Epithelial cell of proximal tubule (primary cell): ENCODE measurements around a stretch of chr1.

DNA sequence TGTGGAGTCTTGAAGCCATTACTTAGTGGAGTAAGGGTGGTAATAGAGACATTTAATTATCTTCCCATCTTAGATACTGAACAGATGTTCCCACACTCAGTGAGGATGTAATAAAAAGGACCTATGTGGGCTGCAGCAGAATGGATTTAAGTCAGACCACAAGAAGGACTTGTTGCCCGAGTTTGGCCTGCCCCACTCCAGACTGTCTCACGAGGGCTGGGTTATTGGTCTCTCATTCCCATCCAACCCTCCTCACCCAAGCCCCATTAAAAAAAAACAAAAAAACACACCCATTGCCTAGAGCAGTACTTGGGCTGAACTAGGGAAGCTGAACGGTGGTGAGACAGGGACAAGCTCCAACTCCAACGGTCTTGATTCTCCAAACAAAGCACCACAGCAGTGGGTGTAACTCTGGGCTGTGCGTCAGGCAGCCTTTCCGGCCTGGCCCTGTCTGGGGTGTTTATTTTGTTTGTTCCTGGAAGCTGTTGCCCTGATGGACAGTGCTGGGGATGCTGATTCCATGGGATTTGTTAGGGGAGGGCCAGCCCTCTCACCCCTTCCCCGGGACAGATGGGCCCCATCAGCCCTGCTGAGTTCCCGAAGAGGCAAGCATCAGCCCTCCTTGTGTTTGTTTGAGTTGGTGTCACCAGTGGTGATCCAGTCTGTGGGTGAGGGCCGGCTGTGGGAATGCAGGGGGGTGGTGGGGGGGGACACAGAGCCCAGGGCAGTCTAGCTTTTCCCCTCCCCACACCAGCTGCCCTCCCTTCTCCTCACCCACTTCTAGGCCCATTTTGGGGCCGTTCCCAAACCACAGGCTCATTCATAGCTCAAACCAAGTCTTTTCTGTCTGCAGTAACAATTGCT, 4.3 kb downstream of the WNT2B start:
- RAMPAGE, long total RNA = no peak
- RRBS = no CpG with 5 or more reads among the region's 10 CpGs

DNA sequence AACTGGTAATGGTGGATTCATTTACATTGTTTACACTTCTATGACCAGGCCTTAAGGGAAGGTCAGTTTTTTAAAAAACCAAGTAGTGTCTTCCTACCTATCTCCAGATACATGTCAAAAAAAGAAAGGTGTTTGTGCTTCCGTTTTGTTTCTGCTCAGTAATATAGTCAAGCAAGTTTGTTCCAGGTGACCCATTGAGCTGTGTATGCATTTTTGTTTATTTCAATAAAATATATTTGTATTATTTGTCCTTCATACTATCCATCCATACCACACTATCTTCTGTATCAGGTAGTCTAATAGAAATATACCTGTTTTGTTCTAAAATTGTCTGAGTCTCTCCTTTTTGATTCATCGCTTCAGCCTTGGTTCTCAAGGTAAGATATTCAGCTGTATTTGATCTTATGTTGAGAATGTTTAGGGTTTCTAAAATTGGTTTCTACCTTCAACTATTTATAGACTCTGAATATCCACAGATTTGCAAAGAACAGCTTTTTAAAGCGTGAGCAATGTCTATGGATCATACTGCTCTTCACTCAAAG, 3.1 kb upstream of the MOV10 start:
- RAMPAGE, long total RNA = no peak
- RRBS = no CpG with 5 or more reads among the region's 3 CpGs

GRCh38 chr1:112698292-112699610, 8.2 kb downstream of the RHOC start:
- RAMPAGE, long total RNA = no peak
- RRBS = no CpG with 5 or more reads among the region's 25 CpGs

DNA sequence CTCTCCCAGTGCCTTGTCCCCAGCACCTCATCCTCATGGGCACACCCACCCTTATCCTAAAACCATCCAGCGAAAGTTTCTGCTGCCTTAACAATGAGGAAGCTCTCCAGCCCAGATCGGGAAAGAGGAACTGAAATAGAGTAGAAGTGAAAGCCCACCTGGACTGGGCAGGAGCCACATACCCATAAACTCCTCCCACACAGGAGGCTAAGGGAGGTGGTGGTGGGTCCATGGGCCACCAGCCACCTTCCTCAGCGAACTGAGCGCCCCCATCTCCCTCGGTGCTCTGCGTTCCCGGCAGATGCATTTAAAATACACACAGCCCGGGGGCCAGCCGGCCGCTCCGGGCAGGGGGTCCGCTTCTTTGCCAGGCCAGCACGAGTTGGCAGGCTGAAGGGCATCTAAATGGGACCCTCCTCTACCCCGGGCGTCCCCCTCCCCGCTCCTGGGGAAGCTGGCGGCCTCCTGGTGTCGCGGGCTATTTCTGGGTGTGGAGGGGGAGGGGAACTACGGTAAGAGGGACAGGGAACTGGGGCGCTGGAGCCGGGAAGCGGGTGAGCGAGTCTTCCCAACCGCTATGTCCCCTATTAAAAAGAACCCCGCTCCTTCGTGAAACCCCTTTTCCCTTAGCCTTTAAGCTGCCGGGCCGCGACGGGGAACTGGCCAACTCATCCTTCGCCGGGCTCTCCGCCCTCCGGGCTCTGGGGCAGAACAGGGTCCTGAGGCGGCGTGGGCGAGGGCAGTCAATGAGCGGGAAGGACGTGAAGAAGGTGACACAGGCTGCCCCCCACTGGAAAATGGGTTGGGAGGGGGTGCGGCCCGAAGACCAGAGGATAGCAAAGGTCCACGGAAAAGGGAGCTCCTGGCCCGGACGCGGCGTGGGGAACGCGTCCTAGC, 875 bp downstream of the PPM1J start:
- RAMPAGE, long total RNA = no peak
- RRBS = 12% methylated on average over 10 of the region's 49 CpGs

DNA sequence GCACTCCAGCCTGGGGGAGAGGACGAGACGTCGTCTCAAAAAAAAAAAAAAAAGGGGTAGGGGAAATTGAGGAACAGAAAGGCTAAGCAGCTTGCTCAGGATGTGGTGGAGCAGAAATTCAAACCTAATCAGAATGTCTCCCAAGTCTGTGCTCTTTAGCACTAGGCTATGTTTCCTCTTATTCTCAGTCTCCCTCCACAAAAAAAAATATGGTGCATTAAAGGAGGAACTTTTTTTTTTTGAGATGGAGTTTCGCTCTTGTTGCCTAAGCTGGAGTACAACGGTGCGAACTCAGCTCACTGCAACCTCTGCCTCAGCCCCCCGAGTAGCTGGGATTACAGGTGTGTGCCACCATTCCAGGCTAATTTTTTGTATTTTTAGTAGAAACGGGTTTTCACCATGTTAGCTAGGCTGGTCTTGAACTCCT, 114.1 kb downstream of the SLC16A1 start:
- RAMPAGE, long total RNA = no peak
- RRBS = no CpG with 5 or more reads among the region's 8 CpGs

- RAMPAGE, long total RNA = no peak
- RRBS = no CpG with 5 or more reads among the region's 85 CpGs
These were observed 106.1 kb downstream of the SLC16A1 start for GRCh38 chr1:112849589-112850583.

DNA sequence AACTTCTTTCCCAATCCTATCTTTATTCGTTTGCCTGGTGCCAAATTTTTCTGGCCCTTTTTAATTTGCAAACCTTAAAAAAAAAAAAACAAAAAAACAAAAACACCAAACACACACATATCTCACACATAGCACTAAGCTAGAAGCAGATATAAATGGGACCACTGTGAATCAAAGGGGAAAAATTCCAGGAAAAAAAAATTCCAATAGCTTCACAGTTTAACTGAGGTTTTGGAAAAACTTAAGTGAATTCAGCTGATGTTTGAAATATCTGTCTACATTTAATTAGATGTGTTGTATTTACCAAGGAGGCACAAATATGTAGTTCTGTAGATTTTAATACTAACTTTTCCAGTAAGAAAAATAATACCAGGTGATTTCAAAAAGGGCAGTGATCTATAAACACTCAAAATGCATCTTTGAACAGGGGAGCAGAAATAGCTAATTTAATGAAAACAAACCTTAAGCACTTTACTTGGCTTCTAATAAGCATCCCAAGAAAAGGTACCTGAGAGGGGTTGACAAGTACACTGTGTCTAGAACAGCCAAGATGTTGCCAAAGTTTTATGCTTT, 43.2 kb downstream of the SLC16A1 start:
- RAMPAGE, long total RNA = no peak
- RRBS = no CpG with 5 or more reads among the region's 1 CpG

- RAMPAGE, long total RNA = no peak
- RRBS = under 1% methylated on average over 7 of the region's 22 CpGs
These were observed 340 bp downstream of the SLC16A1 start for GRCh38 chr1:112955712-112955999.

DNA sequence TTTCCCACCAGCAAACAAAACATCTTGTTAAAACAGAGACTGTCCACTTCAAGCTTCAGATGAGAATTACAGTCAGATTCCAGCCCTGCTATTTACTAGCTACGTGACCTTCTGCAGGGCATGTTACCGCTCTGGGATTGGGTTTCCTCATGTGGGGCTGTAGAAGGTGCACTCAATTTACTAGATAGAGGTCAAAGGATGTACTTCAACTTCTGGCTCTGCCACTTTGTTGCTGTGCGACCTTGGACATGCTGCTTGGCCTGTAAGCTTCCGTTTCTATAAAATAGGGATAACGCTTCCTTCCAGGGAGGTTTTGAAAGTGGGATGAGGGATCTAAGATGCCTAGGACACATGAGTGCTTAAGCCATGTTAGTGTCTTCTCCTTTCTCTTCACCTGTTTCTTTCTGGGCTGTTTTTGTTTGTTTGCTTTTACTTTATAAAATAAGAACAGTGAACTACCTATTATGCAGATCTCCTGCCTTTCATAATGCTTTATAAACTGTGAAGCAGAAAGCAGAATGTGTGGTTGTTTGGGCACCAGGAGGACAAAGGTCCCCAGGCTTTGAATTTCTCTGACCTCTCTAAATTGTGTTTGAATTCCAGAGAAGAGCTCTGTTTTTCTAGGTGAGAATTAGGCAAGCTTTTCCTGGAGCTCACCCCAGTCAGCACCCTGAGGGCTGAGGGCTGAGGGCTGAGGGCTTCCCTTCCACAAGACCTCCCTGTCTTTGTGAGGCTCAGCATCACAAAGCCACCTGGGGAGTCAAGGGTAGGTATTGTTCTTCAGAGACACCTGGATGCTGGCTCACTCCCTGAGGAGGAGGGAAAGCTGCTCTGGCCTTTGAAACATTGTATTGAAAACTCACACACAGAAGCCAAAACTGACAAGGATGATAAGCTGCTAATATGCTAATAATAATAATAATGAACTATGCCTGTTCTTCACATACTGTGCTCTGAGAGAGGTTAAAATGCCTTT, 45.7 kb upstream of the LRIG2 start:
- RAMPAGE, long total RNA = no peak
- RRBS = no CpG with 5 or more reads among the region's 5 CpGs

GRCh38 chr1:113114419-113115253, 41.6 kb downstream of the LRIG2 start:
- RAMPAGE, long total RNA = no peak
- RRBS = no CpG with 5 or more reads among the region's 6 CpGs

- RAMPAGE, long total RNA = no peak
- RRBS = no CpG with 5 or more reads among the region's 7 CpGs
These were observed 129.4 kb downstream of the LRIG2 start for GRCh38 chr1:113202452-113202797.

DNA sequence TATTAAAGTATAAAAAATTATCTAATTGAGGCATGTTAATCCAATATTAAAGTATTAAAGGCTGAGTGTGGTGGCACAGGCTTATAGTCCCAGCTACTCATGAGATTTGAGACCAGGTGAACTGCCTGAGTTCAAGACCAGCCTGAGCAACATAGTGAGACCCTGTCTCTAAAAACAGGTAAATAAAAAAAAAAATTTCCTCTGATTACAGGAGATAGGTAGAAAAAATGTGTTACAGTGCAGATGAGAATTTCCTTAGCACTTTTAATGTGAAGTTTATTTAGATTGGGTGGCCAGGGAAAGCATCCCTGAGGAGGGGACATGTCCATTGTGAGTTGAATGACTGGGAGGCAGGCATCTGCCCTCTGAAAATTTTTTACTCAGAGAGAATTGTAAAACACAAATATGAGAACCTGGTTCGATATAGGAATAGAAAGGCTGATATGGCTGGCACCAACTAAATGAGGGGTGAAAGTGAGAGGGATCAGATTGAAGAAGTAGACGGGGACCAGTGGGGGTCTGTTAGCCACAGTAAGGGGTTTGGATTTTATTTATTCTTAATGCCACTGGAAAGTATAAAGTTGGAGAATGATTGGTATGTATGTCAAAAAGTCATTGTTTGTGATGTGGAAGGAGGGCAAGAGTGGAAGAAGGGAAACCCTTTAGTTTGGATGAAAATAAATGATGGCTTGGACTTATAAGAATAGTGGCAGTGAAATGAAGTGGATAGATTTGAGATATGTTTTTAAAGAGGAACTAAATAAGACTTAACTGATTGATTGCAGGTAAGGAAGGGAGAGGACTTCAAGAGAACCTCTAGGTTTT, 16.5 kb downstream of the MAGI3 start:
- RAMPAGE, long total RNA = no peak
- RRBS = no CpG with 5 or more reads among the region's 2 CpGs

- RAMPAGE, long total RNA = no peak
- RRBS = no CpG with 5 or more reads among the region's 2 CpGs
These were observed 67.5 kb downstream of the MAGI3 start for GRCh38 chr1:113457710-113458248.

- RAMPAGE, long total RNA = no peak
- RRBS = no CpG with 5 or more reads among the region's 7 CpGs
These were observed 98.5 kb downstream of the MAGI3 start for GRCh38 chr1:113488575-113489465.

DNA sequence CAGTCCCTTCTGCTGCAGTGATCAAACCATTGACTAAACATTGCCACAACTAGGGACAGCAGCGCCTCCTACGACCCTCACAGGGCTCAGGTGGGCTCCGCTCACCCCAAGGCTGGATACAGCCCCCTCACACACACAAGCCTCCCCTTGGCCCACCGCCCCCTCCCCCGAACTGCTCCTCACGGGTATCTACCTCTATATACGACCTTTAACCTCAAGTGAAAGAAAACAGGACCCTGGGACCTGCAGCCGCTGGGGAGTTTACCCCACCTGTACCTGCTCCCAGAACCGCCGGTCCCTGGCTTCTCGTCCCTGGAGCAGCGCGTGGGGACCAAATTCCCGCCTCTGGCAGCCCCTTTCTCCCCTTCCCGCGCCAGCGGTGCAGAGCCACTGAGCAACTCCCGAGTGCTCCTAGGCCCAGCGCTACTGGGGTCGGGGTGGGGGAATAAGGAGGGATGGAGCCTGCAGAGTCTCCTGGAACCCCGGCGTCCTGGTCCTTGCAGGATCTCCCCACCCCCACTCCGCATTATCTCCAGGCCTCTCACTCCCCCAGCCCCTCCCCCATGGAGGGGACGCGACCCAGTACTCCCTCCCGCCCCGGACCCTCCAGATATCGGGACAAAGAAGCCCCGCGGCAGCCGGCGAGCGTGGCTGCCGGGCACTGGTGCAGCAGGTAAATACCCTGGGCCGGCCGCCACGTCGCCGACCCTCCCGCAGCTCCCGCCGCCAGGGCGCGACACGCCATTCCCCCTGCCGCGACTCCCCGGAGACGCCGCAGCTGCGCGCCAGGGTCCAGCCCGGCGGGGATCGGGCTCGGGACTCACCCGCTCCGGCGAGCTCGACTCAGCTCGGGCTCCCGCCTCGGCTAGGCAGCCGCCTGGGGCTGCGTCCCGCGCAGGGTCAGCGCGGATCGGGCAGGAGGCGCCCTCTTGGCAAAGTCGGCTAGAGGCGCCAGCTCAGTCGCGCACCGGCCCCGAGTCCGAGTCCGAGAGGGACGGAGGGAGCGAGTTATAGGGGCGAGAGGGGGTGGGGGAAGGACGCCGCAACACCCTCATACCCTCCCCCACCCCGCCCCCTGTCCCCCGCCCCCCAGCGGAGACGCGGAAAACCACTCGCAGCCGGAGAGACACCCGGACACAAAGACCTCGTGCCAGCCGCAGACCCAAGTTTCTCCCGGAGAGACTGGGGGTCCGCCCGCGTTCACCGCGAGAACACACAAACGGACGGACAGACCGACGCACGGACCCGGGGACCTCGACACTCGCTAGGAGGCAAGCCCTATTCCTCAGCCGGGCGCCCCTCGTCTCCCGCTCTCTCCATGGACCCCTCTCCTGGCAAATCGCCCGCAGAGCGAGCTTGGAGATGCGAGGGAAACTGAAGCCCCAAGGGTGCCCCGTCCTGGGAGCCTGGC, 1.2 kb downstream of the SYT6 start:
- RAMPAGE, long total RNA = no peak
- RRBS = 1% methylated on average over 33 of the region's 117 CpGs

DNA sequence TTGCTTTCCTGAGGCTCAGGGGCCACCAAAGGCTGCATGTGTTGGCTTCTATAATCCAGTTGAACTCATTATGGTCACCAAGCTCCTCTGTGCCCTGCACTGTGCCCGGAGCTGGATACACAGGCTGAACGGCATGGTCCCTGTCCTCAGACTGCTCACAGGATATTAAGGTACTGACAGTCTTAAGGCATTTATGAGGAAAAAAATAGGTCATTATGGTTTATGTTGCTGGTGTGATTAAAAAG, 117.1 kb upstream of the SYT6 start:
- RAMPAGE, long total RNA = no peak
- RRBS = no CpG with 5 or more reads among the region's 2 CpGs

- RAMPAGE, long total RNA = no peak
- RRBS = no CpG with 5 or more reads among the region's 10 CpGs
These were observed 171.6 kb downstream of the TRIM33 start for GRCh38 chr1:114339307-114339899.

- RAMPAGE, long total RNA = no peak
- RRBS = no CpG with 5 or more reads among the region's 3 CpGs
These were observed 115.4 kb downstream of the TRIM33 start for GRCh38 chr1:114395284-114396272.

GRCh38 chr1:114419157-114419478, 91.9 kb downstream of the TRIM33 start:
- RAMPAGE, long total RNA = no peak
- RRBS = no CpG with 5 or more reads among the region's 9 CpGs

DNA sequence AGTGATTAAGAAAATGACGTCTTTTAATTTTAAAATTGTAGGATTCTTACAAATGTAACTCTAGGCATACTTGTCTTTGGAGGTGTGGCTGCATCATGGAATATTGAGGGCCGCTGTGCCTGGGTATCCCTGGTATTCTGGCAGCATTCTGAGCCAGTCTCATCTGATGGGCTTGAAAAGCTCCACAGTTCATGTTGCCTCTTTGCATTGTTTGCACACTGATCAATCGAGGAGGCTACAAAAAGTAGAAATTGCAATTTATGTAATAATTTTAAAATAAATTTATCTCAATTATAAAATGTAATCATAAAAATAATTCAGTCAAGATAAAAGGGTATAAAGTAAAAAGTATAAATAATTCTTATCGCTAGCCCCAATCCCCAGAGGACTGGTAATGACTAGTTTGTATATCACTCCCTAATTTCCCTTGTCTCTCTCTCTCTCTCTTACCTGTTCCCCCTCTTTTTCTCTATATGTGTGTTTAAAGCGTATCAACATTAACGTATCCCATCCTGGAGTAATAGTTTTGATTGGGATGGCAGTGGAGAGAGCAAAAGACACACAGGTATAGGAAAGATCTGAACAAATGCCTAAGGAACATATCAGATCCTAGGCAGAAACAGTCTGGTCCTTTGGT, 86.4 kb downstream of the TRIM33 start:
- RAMPAGE, long total RNA = no peak
- RRBS = no CpG with 5 or more reads among the region's 6 CpGs